ENCODE data around the genes IQCC, ZBTB8OS and ZNF362.

DNA sequence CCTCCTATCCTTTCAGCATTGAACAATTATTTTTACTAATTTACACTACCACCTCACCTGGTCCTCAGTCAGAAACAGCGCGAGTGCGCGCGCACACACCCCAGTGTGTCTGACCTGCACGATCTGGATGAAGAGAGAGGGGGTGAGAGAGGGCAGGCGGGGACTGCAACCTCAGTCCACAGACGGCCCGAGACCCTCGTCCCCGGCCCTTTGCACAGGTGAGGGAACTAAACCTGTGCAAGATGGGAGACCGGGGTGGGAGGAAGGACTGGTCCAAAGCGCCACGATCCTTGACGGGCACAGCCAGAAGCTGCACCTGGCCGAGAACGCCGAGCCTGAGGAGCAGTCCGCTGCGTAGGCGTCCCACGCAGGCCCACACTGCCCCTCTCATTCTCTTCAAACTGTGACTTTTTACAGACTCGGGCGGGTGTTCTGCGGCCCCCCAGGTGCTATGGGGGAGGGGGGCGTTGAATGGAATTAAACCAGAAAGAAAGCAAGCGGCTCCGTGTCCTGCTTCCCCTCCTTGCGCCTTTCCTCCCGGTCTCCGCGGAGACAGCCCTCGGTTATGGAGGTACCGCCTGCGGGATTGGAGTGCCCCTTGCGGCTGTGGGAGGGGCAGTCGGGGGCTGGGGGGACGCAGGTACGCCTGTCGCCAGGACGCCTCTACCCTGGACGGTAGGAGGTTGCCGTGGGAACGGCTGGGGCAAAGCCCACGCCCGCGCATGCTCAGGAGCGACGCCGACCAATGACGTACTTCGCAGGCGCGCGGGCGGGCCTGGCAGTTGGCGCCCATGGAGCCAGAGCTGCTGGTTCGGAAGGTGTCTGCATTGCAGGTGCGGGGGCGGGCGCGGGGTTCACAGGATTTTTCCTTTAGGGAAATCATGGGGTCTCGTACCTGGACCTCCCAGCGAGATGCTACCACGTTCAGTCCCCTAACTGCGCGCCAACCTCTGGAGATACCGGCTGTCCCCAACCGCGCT, at the start of gene IQCC:
IQCC (plus strand) TSS at position 781 of the 980 bp plus-strand sequence.
- PRO-cap = unidirectional peak, plus-strand start at position 781 of the sequence

DNA sequence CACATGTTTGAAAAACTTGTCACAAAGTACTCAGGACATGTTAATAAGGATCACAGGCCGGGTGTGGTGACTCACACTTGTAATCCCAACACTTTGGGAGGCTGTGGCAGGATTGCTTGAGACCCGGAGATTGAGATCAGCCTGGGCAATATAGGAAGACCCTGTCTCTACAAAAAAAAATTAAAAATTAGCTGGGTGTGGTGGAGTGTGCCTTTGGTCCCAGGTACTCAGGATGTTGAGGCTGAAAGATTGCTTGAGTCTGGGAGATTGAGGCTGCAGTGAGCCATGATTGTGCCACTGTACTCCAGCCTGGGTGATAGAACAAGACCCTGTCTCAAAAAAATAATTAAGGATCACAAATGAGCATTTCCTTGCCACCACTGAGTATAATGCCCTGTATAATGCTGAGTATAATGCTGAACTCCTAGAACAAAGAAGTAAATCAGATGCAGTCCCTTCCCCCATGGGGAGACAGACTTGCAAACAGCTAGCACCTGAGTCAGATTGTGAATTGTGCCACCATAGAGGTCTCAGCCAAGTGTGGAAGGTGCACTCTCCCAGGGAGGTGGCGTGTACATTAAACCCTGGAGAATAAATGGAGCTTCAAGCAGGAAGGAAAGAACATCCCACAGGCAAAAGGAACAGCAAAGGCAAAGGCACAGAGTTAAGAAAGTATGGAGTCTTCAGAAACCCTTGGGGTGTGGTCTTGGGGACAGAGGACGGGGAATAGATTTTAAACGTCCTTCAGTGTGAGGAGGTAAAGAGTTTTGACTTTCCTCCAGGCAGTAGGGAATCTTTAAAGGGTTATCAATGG, 5.4 kb downstream of the EIF3I start:
- PRO-cap = no peak

DNA sequence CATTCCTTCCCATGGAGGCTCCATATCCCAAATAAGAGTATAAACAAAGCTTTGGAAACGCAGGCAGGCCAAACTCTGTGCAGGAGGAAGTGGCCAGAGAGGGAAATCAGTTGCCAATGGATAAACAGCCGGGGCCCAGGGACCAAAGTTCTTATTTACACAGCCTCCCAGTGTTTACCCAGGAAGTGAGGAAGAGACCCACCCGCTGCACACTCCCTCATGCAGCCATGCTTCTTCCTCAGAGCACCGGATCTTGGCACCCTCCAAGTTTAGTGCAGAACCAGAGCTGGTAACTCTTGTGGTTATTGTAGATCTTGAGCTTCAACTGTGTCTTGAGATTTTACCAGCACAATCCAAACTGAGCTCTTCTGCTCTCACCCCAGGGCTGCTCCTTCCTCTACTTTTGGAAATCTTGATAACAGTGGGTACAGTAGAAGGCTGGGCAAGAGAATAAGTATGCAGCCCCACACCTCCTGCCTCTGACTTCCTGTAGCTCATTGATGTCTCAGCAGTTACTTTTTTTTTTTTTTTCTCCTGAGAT, 14.2 kb downstream of the MARCKSL1 start:
- PRO-cap = no peak

DNA sequence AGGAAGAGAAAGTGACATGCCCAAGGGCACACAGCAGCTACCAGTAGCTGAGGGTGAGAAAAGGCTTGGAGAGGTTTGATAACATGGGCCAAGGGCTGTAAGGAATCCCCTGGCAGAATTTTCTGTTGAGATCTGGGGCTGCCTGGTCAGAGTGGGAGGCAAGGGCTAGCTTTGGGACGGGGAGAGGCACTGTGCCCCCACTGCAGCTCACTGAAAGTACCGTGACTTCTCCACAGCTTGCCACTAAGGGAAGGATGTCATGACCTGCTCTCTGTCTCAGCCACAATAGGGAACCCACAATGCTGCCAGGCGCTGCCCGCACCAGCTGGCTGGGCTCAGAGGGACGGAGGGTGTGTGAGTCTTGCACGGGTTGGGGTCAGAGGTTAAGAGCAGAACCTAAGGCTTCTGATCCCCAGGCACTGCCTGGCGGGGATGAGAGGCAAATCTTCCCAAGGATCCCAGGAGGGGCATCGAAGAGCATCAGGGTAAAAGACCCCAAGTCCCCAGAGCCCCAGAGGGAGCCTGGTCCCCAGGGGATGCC, 1.8 kb upstream of the MARCKSL1 start:
- PRO-cap = no peak

DNA sequence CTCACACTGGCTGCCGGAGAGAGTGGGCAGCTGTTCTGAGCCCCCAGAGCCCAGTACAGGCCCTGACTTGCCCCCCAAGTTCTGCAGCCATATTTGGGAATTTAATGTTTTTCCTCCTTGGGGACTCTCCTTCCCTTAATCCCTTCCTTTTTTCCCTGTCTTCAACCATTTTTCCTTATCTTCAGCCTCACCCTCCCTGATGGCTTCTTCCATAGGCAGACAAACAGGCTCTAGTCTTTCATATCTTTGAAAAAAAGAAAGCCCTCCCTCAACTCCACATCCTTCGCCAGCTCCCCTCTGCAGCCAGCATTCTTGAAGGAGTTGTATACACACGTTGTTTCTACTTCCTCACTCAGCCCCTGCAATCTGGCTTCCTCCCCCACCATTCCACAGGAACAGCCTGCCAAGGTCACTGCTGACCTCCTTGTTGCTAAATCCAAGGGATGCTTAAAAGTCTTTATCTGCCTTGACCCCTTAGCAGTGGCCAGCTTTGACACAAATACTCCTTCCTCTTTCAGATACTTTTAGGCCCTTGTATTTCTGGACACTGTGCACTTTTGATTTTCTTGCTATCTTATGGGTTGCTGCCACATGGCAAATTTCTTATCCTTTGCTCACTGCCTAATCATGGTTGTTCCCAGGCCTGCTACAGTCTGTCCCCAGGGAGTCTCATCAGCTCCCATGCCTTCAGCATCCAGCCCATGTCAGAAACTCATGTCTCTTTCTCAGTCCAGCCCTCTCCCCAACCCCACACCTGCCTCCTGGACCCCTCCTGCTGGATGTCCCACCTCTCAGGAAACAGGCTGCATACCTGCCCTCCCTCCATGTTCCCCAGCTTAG, 8.4 kb downstream of the FAM229A start:
- PRO-cap = no peak

DNA sequence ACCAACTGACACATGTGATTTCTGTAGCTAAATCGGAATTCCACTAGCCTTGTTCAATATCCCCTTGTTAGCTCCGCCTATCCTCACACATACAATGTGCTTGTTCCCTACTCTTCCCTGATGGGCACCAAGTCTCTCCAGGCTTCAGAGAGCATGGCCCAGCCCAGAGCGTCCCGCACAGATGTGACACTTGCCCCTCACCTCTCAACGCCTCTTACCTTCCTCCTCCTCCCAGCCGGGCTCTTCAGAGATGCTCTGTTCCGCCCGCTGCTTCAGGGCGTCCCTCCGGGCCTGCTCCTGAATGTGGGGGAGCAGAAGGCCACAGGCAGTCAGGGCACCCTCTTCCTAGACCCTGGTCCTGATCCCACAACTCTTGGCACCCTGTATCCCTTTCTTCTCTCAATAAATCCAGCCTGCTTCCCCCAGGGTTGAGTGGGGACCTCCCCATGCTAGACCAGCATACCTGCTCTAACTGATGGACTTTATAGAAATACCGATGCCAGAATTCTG, 15.5 kb downstream of the TSSK3 start:
- PRO-cap = no peak

- PRO-cap = no peak
Observed at GRCh38 chr1:32378262-32378680, 15.9 kb downstream of the TSSK3 start.

DNA sequence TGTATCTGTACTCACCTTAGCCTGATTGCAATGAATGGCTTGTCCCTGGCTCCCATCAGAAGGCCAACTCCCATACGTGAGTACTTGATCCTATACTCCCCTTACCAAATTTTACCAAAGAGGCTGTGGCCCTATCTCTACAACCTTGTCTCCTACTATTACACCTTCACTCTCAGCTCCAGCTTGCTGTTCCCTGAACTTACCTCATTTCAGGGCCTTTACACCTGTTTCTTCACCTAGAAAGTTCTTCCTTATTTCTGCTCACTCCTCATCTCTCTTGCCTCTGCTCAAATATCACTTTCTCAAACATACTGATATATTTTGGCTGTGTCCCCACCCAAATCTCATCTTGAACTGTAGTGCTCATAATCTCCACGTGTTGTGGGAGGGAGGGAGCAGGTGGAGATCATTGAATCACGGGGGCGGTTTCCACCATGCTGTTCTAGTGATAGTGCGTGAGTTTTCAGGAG, 26.8 kb downstream of the ZBTB8OS start:
- PRO-cap = no peak

DNA sequence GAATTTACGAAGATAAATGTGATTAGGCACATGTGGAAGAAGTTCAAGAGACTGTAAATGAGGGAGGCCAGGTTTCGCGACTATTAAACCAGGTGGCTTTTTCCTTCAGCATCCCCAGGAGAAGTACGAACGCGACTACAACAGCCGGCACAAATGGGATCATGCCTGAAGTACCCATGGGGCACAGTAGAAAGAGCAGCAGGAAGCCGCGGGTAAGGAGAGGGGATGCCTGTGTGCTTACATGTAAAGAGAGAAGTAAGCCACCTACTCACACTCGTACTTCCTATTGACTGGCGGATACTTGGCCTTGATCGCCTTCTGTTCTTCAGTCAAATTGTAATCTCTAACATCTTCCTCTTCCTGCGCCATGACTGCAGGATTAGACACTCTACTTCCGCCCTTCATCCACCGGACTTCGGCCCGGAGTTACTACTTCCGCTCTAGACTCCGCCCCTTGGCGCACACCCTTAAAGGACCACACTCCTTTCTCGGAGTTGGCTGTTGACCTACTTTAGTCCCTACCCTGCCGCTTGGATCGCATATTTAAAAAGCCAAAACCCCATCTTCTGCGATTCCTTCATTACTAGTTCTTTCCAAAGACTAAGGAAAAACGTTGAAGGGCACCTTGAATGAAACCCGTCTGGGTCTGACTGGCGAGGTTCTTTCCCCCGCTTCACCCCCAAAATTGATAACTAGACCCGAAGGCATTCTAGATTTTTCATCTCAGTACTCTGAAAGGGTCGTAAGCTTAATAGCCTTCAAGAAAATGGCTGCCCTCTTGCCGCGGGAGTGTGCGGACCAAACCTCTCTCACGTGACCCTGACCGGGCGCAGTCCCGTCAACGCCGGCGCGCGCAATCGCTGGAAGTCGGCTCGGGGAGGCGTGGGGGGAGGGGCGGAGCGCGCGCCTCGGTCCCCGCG, at the start of gene ZBTB8OS:
ZBTB8OS (minus strand) TSS at position 390 of the 920 bp plus-strand sequence.
- PRO-cap = unidirectional peak, minus-strand start at position 417 of the sequence; bidirectional peak, plus-strand start outside the sequence, minus-strand start at position 821 of the sequence

- PRO-cap = no peak
Observed at GRCh38 chr1:32655812-32656594, 5.0 kb downstream of the RBBP4 start.

- PRO-cap = no peak
Observed at GRCh38 chr1:32686213-32686906, 16.2 kb downstream of the SYNC start.

- PRO-cap = no peak
Observed at GRCh38 chr1:32724969-32725660, 16.5 kb upstream of the KIAA1522 start.

DNA sequence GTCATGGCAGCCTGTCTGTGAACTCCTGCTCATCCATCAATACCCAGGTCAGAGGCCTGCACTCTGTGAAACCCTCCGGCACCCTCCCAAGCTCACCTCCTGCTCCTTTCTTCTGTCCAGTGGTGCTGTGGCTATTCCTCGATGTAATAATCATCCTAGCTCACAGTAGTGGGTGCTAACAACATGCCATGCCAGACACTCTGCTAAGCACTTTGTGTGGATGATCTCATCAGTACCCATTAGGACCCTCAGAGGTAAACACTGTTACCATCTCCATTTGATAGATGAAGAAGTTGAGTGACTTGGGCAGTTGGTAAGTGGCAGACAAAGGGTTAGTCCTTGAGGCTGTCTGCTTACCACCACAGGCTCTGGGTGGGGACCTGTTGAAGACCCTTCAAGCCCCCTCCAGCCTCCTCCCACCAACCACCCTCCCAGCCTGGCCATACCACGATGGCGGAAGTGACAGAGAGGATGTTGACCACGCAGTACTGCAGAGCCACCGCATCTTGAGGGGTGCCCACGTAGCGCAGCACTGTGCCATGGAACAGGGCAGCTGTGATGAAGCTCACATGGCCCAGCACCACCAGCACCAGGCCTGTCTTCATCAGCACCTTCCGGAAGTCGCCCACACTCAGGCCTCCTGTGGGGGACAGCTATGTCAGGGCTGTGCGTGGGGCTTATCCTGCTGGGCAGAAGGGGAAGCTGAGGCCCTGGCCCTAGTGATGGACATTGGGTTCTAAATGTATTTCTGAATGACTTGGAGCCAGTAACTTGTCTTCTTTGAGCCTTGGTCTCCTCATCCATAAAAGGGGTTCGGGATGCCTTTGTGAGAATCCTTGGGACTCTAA, 3.3 kb downstream of the TMEM54 start:
- PRO-cap = no peak

DNA sequence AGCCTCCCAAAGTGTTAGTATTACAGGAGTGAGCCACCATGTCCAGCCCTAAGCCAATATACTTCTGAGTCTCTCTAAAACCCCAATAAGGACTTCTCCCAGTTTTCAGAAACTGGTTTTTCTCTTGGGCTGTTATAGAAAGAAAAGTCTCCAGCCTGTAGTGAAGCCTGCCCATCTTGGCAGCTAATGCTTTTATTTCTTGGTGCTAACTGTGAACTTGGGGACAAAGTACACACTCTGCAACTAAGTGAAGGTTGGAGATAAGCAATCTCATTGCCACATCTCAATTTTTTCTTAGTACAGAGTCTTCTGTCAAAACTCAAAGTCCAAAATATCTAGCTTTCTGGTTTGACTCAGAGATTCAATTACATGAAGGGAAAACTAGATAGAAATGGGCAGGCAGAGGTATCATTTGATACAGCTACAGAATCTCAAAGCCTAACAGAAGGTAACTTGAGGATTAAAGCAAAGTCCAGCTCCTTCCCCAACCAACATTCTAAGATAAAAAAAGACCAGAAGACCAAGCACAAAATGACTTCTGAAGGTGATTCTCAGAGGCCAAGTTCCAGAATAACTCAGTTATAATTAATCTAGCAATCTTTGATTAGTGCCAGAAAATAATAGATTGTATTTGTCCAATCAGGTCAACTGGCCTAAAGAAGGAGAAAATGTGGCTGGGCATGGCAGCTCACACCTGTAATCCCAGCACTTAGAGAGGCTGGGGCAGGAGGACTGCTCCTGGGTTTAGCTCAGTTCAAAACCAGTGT, 13.9 kb downstream of the AK2 start:
- PRO-cap = no peak

GRCh38 chr1:33142674-33143265, 39.1 kb downstream of the TRIM62 start:
- PRO-cap = no peak

DNA sequence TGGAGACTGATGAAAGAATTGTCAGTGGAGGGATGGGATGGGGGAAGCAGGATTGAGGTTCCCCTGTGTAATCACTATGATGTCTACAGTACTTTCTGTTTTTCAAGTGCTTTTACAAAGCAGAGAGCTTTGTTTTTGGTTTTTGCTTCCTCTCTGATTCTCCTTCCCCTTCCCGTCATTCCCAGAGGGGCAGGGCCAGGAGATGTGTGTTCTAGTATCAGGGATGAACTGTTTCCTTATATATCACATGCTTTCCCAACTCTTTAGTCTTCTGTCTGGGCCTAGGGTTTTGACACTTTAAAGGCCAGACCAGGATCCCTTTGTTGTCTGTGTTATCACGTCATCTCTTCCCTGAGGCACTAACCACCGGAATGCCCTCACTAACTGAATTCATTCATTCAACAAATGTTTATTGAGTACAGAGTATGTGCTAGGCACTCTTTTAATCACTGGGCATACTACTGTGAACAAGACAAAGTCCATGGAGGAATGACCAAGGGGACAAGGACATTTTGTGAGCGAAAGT, 12.2 kb upstream of the ZNF362 start:
- PRO-cap = no peak

GRCh38 chr1:33255822-33256624, at the start of gene ZNF362:
Gene ZNF362 (plus strand): TSS chr1:33256492.
- PRO-cap = bidirectional peak, plus-strand start at chr1:33256486, minus-strand start at chr1:33256473

GRCh38 chr1:33267852-33268859, 11.9 kb downstream of the ZNF362 start:
- PRO-cap = no peak

- PRO-cap = unidirectional peak, plus-strand start at chr1:33334186
Observed at GRCh38 chr1:33333521-33334624, 13.0 kb upstream of the A3GALT2 start.

DNA sequence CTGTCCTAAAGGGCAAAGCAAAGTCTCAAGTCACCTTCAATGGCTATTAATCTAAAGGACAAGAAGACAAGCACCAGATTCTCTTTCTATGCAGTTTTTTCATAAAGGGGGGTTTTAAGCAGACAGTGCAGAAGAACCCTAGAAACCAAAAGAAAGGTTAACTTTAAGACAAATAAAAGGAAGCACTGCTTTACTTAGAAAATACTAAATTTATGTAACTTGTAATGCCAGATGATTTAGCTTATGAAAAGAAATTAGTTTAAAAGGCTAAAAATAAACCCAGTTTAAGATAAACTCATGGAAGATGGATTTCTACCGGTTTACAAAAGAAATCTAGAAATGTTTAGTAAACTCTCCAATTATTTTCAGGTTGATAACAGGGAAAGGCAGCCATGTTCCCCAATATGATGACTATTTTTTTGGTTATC, 23.0 kb upstream of the A3GALT2 start:
- PRO-cap = no peak

Measured in parotid gland (tissue), 1 donor.